ENCODE data around the genes ZNF732 and CPLX1.

GRCh38 chr4:304893-305799 is at the start of gene ZNF732:
Gene ZNF732 (minus strand): TSS chr4:305474.
- RRBS: 0% methylated on average over 4 of the region's 61 CpGs
CAGE:
- cytosol, long polyA plus RNA: start-site peak on the minus strand at chr4:305446-305469, 272 reads
- long polyA plus RNA: start-site peak on the minus strand at chr4:305442-305465, 164 and 249 reads in 2 replicates
- nucleus, long polyA plus RNA: start-site peak on the minus strand at chr4:305442-305475, 953 reads

- RRBS: no CpG with 5 or more reads among the region's 7 CpGs
CAGE:
- cytosol, long polyA plus RNA: no peak
- long polyA plus RNA: no peak
- nucleus, long polyA plus RNA: no peak
Observed at GRCh38 chr4:451781-452465, 47.0 kb downstream of the ZNF721 start.

- RRBS: no CpG with 5 or more reads among the region's 11 CpGs
CAGE:
- cytosol, long polyA plus RNA: no peak
- long polyA plus RNA: no peak
- nucleus, long polyA plus RNA: no peak
Observed at GRCh38 chr4:474213-474488, 24.8 kb downstream of the ZNF721 start.

GRCh38 chr4:508144-508381 is 9.1 kb downstream of the PIGG start:
- RRBS: no CpG with 5 or more reads among the region's 5 CpGs
CAGE:
- cytosol, long polyA plus RNA: no peak
- long polyA plus RNA: no peak
- nucleus, long polyA plus RNA: no peak

DNA sequence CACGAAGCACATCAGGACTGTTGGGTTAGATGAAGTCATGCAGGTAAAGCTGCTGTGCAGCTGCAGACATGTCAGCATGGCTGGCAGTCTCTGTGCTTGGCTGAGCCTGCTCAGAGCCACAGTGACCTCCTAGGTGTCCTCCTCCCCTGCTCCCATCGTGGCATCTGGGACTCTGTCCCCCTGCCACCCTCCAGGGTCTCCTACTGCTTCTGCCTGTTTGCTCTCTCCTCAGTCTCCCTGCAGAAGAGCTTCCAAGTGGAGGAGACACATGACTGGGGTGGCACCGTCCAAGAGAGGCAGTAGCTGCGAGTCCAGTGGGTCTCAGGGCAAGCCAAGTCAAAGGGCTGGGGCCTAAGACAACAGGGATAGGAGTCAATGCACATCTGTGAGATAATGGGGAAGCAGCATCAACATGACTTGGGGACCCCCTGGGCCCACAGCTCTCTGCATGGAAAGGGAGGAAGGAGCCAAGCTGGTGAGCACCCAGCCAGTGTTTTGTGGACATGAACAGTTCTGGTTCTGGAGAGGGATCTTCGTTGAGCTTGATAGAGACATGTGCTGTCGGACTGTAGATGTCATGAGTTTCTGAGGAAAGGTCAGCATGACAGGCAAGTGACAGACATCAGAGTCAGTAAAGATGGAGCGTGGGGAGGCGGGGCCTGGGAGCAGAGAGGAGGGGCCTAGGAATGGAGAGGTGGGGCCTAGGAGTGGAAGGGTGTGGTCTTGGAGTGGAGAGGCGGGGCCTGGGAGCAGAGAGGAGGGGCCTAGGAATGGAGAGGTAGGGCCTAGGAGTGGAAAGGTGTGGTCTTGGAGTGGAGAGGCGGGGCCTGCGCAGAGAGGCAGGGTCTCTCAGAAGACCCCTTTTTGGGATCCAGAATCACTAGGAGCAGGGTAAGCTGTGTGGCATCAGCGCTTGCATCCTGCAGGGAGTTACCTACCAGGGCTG is 33.5 kb downstream of the PIGG start:
- RRBS: no CpG with 5 or more reads among the region's 12 CpGs
CAGE:
- cytosol, long polyA plus RNA: no peak
- long polyA plus RNA: no peak
- nucleus, long polyA plus RNA: no peak

DNA sequence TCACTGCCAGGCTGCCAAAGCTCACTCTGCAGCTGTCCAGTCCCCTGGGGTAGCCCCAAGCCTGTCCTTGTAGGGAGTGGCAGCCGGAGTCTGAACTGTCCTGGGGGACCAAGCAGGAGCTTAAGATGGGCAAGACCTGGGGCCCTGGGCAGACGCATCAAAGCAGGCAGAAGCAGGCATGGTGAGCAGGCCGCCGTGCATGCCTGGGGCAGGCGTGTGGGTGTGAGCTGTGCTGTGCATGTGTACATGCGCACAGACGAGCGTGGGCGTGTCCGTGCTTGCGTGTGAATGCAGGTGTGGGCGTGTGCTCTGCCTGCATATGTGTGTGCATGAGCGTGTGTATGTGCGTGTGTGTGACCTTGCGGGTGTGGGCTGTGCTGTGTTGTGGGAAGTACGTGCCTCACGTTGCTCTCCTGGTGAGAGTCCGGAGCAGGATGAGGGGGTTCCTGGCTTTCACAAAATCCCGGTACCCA is 3.5 kb downstream of the MYL5 start:
- RRBS: 100% methylated on average over 1 of the region's 19 CpGs
CAGE:
- cytosol, long polyA plus RNA: no peak
- long polyA plus RNA: no peak
- nucleus, long polyA plus RNA: no peak

DNA sequence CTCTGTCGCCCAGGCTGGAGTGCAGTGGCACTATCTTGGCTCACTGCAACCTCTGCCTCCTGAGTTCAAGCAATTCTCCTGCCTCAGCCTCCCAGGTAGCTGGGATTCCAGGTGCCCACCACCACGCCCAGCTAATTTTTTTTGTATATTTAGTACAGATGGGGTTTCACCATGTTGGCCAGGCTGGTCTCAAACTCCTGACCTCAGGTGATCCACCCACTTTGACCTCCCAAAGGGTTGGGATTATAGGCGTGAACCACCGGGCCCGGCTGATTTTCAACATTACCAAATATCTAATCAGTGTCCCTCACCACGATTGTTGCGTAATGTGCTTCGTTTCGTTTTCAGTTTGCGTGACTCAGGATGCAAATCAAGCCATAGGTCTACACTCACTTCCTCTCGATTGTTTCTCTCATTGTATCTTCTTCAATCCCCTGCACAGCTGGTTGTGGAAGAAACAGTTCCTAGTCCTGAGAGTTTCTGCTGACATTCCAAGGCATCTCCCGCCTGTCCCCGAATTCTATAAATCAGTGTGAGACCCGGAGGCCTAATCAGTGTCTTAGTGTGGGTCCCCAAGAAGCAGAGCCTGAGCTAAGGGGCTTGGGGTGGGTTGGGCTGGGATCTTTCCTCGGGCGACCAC is 6.3 kb upstream of the PCGF3 start:
- RRBS: no CpG with 5 or more reads among the region's 16 CpGs
CAGE:
- cytosol, long polyA plus RNA: no peak
- long polyA plus RNA: no peak
- nucleus, long polyA plus RNA: no peak

- RRBS: no CpG with 5 or more reads among the region's 9 CpGs
CAGE:
- cytosol, long polyA plus RNA: no peak
- long polyA plus RNA: no peak
- nucleus, long polyA plus RNA: no peak
Observed at GRCh38 chr4:708705-709217, 3.1 kb downstream of the PCGF3 start.

- RRBS: no CpG with 5 or more reads among the region's 24 CpGs
CAGE:
- cytosol, long polyA plus RNA: no peak
- long polyA plus RNA: no peak
- nucleus, long polyA plus RNA: no peak
Observed at GRCh38 chr4:740656-741477, 35.2 kb downstream of the PCGF3 start.

DNA sequence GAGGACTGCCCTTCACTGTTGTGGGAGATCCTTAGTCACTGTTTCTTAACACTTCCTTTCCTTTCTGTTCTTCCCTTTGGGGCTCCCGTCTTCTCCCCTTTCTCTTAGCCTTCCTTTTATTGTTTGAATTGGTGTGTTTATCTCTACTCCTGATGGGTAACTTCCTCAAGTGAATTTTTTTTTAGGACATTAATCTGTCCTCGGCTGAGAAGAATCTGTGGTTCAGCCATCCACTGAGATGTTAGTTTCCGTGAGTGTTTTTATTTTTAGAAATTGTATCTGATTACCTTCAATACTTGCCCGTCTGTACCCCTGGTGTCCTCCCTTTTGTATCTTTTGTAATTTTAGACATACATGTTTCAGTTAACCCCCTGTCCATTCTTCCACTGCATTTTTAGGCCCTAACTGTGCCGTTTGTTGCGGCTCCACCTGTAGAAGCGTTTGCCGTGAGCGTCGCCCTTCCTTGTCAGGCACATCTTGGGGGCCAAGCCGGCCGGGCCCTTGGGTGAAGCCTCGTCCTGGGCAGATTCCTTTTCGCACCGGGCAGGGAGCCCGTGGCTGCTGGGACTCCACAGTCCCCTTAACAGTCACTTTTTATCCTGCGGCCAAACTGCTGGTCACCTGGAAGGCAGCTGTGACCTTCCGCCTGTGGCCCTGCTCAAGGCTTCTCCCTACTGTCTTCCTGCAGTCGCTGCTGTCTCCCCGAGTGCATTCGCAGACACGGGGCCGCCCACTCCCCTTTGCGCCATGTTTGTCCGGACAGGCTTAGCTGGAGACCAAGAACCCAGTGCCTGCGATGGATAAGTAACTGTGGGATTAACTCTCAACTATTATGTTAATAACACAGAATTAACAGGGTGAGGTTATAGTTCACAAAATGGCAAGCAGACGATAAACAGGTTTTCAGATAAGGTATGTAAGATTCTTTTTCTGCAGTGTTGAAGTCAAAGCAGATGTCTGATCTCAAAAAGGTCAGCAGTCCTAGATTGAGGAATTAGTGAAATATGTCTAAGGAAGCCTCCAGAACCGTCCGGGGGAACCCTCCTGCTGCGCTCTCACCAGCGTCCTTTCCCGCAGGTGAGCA is 54.9 kb downstream of the PCGF3 start:
- RRBS: 92% methylated on average over 3 of the region's 32 CpGs
CAGE:
- cytosol, long polyA plus RNA: no peak
- long polyA plus RNA: no peak
- nucleus, long polyA plus RNA: no peak

- RRBS: no CpG with 5 or more reads among the region's 16 CpGs
CAGE:
- cytosol, long polyA plus RNA: no peak
- long polyA plus RNA: no peak
- nucleus, long polyA plus RNA: no peak
Observed at GRCh38 chr4:788960-789554, 36.9 kb downstream of the CPLX1 start.

- RRBS: 91% methylated on average over 4 of the region's 56 CpGs
CAGE:
- cytosol, long polyA plus RNA: no peak
- long polyA plus RNA: no peak
- nucleus, long polyA plus RNA: no peak
Observed at GRCh38 chr4:804609-805578, 21.0 kb downstream of the CPLX1 start.

GRCh38 chr4:825852-826464 is at the start of gene CPLX1:
Gene CPLX1 (minus strand): TSS chr4:826129.
- RRBS: 9% methylated on average over 31 of the region's 93 CpGs
CAGE:
- cytosol, long polyA plus RNA: no peak
- long polyA plus RNA: no peak
- nucleus, long polyA plus RNA: no peak

GRCh38 chr4:836651-837232 is 10.8 kb upstream of the CPLX1 start:
- RRBS: 90% methylated on average over 9 of the region's 23 CpGs
CAGE:
- cytosol, long polyA plus RNA: no peak
- long polyA plus RNA: no peak
- nucleus, long polyA plus RNA: no peak

GRCh38 chr4:903541-903856 is 28.6 kb downstream of the GAK start:
- RRBS: 85% methylated on average over 5 of the region's 13 CpGs
CAGE:
- cytosol, long polyA plus RNA: no peak
- long polyA plus RNA: no peak
- nucleus, long polyA plus RNA: no peak

GRCh38 chr4:909770-910180 is 22.3 kb downstream of the GAK start:
- RRBS: no CpG with 5 or more reads among the region's 13 CpGs
CAGE:
- cytosol, long polyA plus RNA: no peak
- long polyA plus RNA: no peak
- nucleus, long polyA plus RNA: no peak

- RRBS: no CpG with 5 or more reads among the region's 33 CpGs
CAGE:
- cytosol, long polyA plus RNA: no peak
- long polyA plus RNA: no peak
- nucleus, long polyA plus RNA: no peak
Observed at GRCh38 chr4:930926-931901, 902 bp downstream of the GAK start.

GRCh38 chr4:971396-972607 is 1.6 kb downstream of the DGKQ start:
- RRBS: 77% methylated on average over 4 of the region's 39 CpGs
CAGE:
- cytosol, long polyA plus RNA: no peak
- long polyA plus RNA: no peak
- nucleus, long polyA plus RNA: no peak

- RRBS: 58% methylated on average over 2 of the region's 15 CpGs
CAGE:
- cytosol, long polyA plus RNA: no peak
- long polyA plus RNA: no peak
- nucleus, long polyA plus RNA: no peak
Observed at GRCh38 chr4:997970-998610, 4.9 kb upstream of the SLC26A1 start.

DNA sequence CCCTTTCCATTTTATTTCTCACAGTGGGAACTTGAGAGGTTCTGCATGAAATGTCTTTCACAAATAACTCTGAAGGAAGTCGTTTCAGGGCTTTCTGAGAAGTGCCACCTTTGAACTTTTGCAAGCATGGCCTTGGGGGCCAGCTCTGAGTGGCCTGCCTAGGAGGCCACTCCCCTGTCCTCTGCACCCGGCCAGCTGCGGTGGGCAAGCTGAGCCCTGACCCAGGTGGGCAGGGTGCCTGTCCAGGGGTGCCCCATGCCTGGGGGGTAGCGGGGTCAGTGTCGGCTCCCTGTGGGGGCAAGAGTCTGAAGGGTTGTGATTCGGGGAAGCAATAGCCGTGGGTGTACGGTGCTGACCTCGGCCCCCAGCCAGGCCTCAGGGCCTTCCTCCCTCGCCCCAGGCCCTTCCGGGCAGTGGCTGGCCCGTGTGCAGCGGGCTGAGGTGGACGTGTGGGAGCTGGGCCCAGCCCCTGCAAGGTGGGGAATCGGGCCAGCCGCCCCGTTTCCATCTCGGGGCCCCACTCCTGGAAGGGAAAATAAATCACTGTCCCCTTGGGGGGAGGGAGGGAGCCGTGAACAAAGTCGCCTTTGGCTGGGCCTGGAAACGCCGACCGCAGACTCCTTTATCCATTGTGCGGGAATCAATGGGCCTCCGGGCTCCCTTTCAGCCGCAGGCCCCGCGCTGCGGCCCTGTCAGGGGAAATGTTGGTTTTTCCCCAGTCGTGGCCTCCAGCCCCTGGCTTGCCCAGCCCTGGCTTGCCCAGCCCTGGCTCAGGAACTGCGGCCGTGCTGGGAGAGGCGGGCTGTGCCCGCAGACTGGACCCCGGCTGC is 3.1 kb downstream of the FGFRL1 start:
- RRBS: no CpG with 5 or more reads among the region's 35 CpGs
CAGE:
- cytosol, long polyA plus RNA: no peak
- long polyA plus RNA: no peak
- nucleus, long polyA plus RNA: no peak

All from H1 (cell line).